ENCODE results near the genes CDC23, CDC25C, EGR1, LRRTM2 and PAIP2.

GRCh38 chr5:137880167-137880875, 8.9 kb upstream of the PKD2L2 start:
- RRBS = no CpG with 5 or more reads among the region's 5 CpGs

GRCh38 chr5:138018245-138018650, 14.6 kb downstream of the FAM13B start:
- RRBS = no CpG with 5 or more reads among the region's 4 CpGs

DNA sequence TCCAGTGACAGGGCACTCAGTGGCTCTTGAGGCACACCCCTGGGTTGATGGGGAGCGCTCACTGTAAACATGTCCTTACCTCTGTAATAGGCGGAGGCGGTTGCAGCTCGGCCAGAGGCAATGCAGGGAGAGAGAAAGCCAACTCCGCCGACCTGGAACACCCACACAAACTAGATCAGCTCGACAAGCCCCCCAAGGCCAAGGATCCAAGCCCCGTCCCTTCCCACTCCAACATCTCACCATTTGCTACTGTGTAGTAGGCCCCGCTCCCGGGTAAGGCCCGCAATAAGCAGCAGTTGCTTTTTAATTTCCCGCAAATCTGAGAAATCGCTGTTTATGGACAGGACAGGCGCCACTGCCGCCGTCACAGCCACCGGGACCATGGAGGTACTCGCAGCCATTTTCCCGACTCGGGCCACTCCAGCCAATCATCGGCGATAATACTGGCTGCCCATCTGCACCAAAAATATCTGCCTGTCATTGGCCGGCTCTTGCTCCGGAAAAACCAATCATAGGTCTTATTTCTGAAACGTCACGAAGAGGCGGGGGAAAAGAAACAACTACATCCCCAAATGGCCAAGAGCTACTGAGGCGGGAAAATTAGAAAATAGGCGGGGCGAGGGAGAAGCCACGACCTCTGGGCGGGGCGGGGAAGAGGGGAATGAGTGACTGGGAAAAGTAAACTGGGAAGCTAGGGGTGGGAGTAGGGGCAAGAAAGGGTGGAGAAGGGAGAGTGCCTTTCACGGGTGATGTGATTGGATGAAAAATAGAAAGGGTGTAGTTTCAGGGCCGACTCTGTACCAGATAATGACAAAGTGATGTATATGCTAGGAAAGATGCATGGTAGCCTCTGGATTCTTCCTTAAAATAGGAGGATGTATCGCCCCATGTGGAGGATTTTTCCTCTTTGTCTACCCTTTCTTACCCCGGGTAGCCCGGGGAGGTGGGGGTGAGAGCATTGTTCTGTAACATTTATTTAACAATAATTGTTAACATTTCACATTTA, at the start of gene CDC23:
Gene CDC23, minus strand, starts transcription at position 412 of the 1,006 bp plus-strand sequence.
- RRBS = under 1% methylated on average over 9 of the region's 38 CpGs

DNA sequence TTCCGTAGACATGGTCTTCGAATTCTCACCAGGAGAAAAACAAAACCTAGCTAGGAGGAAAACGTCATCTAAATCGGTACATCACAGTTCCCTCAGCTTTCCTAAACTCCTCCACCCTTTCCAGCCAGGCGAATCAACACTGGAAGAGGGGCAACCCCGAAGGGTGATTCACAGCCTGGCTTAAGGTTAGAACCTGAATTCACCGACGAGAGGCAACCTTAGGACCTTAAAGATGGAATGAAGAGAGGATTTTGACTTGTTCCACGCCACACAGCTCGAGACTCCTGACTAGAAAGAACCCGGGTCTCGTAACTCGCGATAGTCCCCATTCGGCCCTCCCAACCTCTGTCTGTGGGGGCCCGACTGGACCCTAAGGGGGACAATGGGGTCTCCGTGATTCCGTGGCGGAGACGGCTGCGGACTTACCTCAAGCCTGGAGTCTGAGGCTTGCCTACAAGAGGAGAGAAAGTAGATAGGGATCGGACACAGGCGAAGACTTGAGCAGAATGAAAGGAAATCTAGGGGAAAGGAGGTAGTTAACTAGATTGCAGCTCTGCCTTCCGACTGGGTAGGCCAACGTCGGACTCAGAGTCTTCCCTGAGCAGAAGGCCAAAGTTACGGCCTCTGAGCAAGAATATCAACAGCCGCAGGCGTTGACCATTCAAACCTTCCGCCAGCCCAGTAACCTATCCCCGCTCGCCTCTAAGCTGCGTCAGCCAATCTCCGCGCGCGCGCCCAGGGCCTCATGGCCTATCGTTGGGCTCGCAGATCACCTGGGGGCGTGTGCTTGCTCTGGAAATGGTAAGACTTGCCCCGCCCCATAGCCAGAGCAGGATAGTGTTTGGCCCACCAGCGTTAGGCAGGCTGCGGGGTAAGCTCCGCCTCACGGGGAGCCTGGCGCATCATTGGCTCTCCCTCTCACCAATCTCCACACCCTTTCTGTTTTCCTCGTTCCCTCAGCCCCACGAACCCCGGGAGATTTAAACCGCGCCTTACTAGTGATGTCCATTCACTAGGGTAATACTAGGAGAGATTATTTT, at the start of gene CDC25C:
Gene CDC25C, minus strand, starts transcription at position 636 of the 1,040 bp plus-strand sequence.
- RRBS = no CpG with 5 or more reads among the region's 52 CpGs

DNA sequence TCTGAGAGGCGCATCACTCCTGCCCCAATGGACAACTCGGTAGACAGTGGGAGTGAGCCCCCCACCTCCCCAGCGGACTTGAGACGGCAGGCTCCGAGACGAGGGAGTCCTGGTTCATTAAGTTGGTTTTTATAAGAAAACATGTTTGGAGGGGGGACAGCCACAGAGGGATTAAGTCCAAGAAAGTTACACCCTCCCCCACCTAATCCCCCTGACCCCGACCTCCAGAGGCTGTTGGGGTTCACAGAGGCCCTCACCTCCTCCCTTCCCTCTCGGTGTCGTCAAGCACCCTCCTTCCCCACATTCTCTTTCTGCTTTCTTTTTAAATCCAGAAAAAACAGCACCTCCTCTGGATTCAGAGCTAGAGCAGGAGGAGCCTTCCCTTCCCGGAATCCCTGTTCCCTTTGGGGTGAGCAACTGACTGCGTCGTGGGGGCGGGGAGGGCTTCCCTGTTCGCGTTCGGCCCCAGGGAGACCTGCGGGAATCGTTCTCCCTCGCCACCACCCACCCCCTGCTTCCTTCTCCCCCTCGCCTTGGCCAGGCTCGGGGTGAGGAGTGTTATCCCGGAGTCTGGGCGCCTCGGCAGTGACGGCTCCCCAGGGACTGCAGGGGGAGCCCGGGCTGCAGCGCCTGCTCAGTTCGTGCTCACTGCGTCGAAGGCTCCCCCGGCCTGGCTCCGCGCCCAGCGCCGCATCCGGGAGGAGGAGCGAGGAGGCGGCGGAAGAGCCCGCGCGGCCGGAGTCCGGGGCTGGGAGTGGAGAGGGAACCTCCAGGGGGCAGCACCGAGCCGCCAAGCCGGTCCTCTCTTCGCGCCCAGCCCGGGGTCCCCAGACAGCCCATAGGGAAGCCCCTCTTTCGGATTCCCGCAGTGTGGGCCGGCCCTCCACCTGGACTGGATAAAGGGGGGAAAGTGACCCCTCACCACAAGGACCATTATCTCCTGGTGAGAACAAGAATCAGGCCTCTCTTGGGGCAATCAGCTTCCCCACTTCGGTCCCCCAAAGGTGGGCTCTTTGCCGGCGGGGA, 1.5 kb upstream of the EGR1 start:
- RRBS = 2% methylated on average over 28 of the region's 56 CpGs

- RRBS = under 1% methylated on average over 20 of the region's 75 CpGs
Measured at GRCh38 chr5:138465404-138466194, at the start of gene EGR1. Gene EGR1 (plus strand): TSS chr5:138465479.

- RRBS = no CpG with 5 or more reads among the region's 50 CpGs
Measured at GRCh38 chr5:138466195-138467155, 1.2 kb downstream of the EGR1 start.

GRCh38 chr5:138469214-138470244, 4.2 kb downstream of the EGR1 start:
- RRBS = no CpG with 5 or more reads among the region's 12 CpGs

DNA sequence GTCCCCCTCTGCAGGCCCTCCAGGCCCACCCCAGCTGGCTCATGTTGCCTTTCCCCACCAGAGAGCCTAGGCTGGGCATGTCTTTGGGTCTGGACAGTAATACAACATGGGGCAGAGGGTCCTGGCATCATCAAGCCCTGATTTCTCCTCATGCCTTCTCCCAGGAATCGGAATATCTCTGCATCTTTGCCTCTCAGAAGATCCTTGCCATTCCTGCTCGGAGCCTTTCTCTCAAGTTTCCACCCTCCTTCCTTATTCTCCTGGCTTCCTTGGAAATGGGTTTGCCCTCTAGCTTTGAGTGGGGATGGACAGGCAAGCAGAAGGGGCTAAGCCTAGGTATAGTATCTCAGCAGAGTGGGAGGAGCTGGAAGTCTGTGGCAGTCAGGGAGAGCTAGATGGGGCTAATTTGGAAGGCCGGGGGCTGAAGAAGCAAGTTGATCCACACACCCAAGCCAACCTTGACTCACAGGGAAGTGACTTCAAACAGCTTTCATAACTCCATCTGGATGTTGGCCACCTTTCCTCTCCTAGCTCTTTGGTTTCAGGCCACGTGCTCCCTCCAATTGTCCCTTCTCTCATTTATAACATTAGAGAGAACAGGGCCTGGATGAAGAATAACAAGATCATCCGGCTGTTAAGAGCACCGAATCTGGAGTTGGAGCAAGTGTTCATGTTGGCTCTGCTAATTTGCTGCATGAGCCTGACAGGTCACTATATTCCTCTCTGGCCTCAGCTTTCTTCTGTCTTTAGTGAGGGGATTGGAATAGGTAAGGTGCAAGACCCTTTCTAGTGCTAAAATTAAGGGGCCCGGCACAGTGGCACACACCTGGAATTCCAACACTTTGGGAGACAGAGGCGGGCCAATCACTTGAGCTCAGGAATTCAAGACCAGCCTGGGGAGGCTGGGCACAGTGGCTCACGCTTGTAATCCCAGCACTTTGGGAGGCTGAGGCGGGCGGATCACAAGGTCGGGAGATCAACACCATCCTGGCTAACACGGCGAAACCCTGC, 36.9 kb downstream of the EGR1 start:
- RRBS = no CpG with 5 or more reads among the region's 14 CpGs

DNA sequence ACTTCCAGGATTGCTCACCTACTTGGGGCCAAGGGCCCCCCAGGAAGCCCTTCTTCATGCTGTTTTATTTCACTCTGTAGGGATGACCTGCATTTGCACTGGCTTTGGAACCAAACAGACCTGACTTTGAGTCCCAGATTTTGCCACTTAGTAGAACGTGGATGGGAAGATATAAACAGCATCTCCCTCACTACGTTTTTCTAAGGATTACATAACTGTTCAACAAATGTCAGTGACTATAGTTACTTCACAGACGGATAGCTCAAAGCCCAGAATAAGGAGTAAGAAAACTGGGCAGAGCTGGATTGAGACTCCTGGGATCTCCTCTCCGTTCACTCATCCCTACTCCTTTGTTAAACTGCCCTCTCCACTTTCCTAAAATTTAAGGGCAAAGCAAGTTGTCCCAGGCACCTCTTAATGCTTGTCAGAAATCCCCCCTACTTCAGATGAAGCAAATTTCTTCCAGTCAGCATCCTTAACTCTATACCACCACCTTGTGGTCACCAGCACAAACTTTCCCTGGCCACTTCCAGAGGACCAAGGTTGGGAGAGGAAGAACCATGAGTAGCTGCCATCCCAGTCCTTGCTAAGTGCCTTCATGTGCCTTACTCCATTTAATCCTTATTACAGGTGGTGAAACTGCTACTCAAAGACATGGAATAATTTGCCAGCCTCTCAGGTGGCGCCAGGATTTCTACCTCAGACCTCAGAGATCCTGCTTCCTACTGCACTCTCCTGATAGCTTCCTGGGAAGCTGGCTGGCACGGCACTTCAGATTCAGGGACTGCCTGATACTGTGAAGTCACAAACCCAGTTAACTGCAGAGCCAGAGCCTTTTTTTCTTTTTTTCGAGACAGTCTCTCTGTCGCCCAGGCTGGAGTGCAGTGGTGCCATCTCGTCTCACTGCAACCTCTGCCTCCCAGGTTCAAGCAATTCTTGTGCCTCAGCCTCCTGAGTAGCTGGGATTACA, 38.4 kb downstream of the EGR1 start:
- RRBS = no CpG with 5 or more reads among the region's 9 CpGs

GRCh38 chr5:138551481-138552283, 8.6 kb upstream of the ETF1 start:
- RRBS = no CpG with 5 or more reads among the region's 9 CpGs

DNA sequence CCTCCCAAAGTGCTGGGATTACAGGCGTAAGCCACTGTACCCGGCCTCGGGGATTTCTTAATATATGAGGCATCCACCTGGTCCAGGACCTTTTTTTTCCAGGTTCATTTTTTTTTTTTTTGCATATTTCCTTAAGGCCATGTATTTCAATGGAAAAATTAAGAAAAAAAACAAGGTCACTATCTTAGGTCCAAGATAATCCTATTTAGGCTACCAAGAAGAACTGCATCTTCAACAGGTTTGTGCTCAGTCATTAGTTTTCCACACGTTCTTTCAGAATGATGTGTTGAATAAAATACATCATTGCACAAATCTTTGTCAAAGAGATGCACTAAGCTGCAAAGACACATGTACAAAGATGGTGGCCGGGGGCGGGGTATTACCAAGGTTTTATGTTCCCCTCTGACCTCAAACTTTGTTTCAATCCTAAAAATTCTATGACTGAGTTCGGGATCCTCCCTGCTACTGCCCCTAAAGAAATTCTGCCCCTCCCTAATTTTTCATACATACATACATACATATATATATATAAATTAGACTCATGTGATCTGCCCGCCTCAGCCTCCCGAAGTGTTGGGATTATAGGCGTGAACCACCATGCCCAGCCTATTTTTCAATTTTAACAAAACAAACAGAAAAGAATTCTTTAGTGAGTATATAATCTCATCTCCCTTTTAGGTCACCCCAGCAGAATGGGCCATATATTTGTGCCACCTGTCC, 14.2 kb downstream of the HSPA9 start:
- RRBS = no CpG with 5 or more reads among the region's 10 CpGs

DNA sequence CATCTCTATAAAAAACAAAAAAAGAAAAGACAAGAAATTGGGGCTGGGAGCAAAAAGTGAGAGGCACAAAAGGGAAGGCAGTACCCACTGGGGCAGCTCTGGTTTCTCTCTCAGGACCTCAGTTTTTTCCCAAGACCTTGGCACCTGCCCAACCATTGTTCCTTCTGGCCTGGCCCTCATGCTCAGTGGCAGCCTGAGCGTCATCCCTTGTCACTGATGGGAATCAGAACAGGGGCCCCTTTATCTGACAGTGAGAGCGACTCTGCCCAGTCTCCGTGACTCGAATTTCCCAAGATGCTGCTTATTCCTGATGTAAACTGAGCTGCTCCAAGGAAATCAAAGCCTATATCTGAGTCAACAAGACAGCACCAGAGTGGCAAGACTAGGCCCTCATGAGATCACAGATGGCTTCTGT, 80.6 kb upstream of the HSPA9 start:
- RRBS = no CpG with 5 or more reads among the region's 4 CpGs

- RRBS = no CpG with 5 or more reads among the region's 14 CpGs
Measured at GRCh38 chr5:138875183-138875917, at the start of gene LRRTM2. Gene LRRTM2 (minus strand): TSS chr5:138875335.

GRCh38 chr5:138974103-138974790, 99.1 kb upstream of the LRRTM2 start:
- RRBS = no CpG with 5 or more reads among the region's 11 CpGs

DNA sequence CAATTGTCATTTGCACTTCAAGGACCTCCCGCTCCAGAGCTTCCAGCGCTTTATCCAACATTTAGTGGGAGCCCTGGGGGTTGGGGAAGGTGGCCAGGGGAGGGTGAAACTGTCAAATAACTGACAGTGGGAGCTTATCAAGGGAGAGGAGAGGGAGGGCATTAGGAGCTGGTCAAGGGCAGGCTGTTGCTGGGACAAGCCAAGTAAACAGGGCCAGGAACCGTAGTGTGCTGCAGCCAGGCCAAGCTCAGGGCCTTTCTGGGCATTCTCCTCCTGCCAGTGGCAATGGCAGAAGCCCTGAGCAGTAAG, 71.4 kb downstream of the SIL1 start:
- RRBS = no CpG with 5 or more reads among the region's 3 CpGs

GRCh38 chr5:139274406-139274773, 19.1 kb upstream of the MATR3 start:
- RRBS = no CpG with 5 or more reads among the region's 12 CpGs

- RRBS = 2% methylated on average over 7 of the region's 52 CpGs
Measured at GRCh38 chr5:139294348-139295239, 1.1 kb downstream of the MATR3 start.

GRCh38 chr5:139304379-139304951, 10.9 kb downstream of the MATR3 start:
- RRBS = no CpG with 5 or more reads among the region's 1 CpG

DNA sequence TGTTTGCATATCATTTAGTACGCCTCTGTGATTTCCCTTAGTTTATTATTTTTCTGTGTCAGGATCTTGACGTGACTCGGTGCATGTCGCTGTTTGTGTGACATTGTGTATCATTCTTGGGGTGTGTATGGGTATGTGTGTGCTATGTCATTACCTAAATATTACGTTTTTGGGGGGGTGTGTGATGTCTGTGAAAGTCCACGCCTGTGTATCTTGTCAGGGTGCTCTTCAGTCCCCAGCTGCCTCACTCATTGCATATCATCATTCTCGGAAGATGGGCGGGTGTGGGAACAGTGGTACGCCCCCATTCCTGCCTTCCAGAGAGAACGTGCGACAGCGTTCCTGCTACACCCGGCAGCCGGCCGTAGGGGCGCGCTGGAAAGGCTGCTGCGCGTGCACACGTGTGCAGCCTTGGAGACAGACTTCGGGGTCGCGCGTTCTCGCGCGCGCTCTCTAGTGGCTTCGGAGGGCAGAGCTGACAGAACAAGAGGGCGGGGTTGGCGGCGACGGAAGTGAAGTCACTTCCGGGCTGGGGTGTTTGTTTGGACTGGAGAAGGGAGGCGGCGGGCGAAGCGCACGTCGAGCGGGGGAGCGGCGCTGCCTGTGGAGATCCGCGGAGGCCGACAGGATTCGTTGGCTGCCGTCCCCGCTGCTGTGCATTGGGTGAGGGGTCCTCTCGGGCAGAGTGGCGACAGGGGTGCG, at the start of gene PAIP2:
Gene PAIP2, plus strand, starts transcription at position 537 of the 702 bp plus-strand sequence.
- RRBS = 1% methylated on average over 5 of the region's 52 CpGs

Data from mononuclear cell (primary cell).